ENCODE measurements around the genes DNAJB11 and KNG1.

- PRO-cap, 4 experiments = no peak in any of the 4 experiments
- RAMPAGE, long total RNA, 2 experiments = no peak in any of the 2 experiments
- RRBS = no CpG with 5 or more reads among the region's 14 CpGs
Measured at GRCh38 chr3:185379017-185379538, 16.1 kb downstream of the MAP3K13 start.

DNA sequence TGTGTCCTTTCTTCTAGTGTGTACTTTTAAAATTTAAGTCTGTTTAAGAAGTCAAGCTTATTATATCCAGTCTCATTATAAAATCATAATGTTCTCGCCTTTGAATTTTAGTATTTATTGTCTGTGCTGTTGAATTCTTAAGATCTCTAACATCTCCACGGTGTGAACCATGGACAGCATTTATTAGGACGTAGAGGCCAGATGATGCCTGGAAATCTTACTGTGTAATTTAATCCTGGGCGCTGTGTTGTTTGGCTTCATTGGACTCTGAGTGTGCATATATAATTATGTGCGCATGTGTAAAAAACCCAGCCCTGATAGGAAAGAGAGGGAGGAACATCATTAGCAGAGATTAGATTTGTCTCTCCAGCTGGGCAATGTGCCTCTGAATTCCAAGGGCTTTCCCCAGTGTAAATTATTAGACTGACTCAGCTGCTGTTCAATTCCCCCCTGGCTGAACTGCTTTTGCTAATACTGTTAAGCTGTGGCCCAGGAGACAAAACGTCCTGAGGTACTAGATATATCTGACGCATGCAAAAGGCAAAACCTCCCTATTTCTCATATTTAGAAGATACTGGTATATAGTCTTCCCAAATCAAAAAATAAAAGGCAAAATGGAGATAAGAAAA, 39.6 kb downstream of the MAP3K13 start:
- PRO-cap, 4 experiments = no peak in any of the 4 experiments
- RAMPAGE, long total RNA, 2 experiments = no peak in any of the 2 experiments
- RRBS = no CpG with 5 or more reads among the region's 7 CpGs

- PRO-cap, 4 experiments = no peak in any of the 4 experiments
- RAMPAGE, long total RNA, 2 experiments = no peak in any of the 2 experiments
- RRBS = no CpG with 5 or more reads among the region's 11 CpGs
Measured at GRCh38 chr3:185716615-185717555, 108.0 kb downstream of the IGF2BP2 start.

DNA sequence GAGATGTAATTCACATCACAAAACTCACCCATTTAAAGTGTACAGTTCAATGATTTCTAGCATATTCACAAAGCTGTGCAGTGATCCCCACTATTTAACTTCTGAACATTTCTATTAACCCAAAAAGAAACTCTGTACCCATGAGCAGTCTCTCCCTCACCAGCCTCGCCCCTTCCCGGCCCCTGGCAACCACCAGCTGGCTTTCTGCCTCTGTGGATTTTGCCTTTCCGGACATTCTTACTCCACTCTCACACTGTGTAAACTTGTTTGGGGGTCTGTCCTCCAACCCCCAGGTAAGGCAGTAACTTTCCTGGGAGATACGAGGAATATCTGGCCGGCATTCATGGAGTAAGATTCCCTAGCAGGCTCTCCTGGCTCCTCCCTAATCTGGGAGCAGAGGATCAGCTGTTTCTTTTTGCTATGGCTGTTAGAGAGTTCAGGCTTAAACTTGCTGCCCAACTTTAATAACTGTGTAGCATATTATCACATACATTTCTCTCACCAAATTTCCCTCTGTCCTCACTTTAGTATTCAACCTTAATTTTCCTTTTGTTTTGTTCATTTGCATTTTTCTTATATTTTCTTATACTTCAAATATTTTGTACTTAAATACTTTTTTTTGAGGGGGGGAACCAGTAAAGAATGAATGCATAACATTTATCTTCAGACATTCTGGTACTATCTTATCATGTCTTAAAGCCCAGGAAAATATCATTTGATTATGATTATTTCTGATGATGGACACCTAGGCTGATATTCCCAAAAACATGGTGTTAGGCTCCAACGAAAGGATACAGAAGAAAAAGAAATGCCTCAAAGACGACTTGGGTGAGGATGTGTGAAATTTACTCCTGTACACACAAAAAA, 64.2 kb downstream of the IGF2BP2 start:
- PRO-cap, 4 experiments = peak in 1 of 4 experiments; most common minus-strand start position 389 of the sequence (in 1)
- RAMPAGE, long total RNA, 2 experiments = no peak in any of the 2 experiments
- RRBS = 1% methylated on average over 3 of the region's 7 CpGs

GRCh38 chr3:185820788-185821628, 3.8 kb downstream of the IGF2BP2 start:
- PRO-cap, 4 experiments = no peak in any of the 4 experiments
- RAMPAGE, long total RNA, 2 experiments = no peak in any of the 2 experiments
- RRBS = no CpG with 5 or more reads among the region's 5 CpGs

DNA sequence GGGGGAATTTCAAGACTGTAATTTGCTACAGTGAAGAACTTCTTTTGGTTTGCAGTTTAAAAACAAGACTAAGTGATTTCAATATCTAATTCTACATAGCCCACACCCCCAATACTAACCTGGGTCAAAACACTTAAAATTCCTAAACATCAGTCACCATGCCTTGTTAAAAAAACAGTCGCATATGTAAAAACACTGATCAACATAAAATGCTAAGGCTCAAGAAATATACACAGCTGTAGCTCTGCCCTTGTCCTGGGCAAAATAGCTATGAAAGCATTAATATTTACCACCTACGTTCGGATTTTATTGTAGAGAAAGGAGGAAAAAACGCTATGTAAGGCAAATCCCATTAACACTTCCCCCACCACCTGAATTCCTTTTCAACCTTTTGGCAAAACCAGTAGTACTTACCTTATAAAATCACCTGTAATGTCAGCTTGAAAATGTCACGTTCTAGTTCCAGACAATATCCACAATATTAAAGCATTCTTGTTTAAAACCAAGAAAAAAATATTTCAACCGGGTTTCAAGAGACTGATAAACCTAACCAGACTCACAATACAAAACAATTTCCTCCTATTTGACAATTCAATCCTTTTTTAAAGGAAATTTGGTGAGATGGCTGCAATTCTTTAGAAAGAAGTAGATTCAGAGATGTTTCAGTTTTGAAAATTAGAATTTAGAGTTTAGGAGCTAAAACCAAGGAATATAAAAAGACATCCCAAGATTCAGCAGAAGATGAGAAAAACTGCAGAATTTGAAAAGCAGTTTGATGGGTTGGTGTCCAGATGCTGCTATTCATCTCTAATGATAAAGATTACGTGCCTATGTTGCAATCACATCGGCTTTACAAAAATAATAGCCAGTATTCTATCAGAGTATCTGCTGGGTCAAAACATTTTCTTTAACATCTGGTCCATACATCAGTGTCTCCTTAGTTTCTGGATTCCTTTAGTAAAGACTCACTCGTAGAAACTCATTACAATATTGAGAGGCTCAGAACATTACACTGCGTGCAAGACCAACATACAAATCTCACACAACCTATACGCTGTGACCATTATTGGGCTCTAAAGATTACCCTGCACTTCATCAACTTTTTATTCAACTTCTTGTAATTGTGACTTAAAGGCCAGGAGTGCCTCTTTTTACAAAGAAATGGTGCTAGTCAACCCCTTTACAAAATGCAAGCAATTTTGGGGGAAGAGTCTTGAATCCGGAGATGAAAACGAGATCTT, 3.4 kb downstream of the TRA2B start:
- PRO-cap, 4 experiments = peak in 2 of 4 experiments; most common plus-strand start position 982 of the sequence (in 2)
- RAMPAGE, long total RNA, 2 experiments = no peak in any of the 2 experiments
- RRBS = no CpG with 5 or more reads among the region's 13 CpGs

GRCh38 chr3:186078872-186079134, 30.1 kb downstream of the ETV5 start:
- PRO-cap, 4 experiments = no peak in any of the 4 experiments
- RAMPAGE, long total RNA, 2 experiments = no peak in any of the 2 experiments
- RRBS = no CpG with 5 or more reads among the region's 2 CpGs

GRCh38 chr3:186210031-186210830, 101.3 kb upstream of the ETV5 start:
- PRO-cap, 4 experiments = no peak in any of the 4 experiments
- RAMPAGE, long total RNA, 2 experiments = no peak in any of the 2 experiments
- RRBS = no CpG with 5 or more reads among the region's 19 CpGs

DNA sequence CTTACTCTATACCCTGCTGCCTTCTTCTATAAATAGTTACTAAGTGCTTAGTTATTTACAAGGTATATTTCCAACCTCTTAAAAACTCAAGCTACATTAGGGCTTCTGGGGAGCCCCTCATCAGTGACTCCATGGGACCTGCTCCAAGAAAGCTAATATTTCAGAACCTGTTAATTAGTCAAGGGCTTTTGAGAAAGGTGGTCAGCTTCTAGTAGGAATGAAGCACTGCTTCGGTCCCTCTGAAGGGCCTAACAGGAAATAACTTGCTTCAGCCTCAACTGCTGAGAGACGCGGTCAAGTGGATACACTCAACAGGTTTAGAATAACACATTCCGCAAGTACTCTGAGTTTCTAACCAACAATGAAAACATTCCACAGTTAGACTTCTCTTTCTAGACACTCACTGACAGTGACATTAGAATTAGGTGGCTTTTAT, 125.5 kb downstream of the DGKG start:
- PRO-cap, 4 experiments = no peak in any of the 4 experiments
- RAMPAGE, long total RNA, 2 experiments = no peak in any of the 2 experiments
- RRBS = no CpG with 5 or more reads among the region's 4 CpGs

- PRO-cap, 4 experiments = peak in 3 of 4 experiments; most common plus-strand start chr3:186360983 (in 3); most common minus-strand start chr3:186360848 (in 1)
- RAMPAGE, long total RNA, 2 experiments = no peak in any of the 2 experiments
- RRBS = no CpG with 5 or more reads among the region's 28 CpGs
Measured at GRCh38 chr3:186360714-186361228, 1.3 kb downstream of the DGKG start.

DNA sequence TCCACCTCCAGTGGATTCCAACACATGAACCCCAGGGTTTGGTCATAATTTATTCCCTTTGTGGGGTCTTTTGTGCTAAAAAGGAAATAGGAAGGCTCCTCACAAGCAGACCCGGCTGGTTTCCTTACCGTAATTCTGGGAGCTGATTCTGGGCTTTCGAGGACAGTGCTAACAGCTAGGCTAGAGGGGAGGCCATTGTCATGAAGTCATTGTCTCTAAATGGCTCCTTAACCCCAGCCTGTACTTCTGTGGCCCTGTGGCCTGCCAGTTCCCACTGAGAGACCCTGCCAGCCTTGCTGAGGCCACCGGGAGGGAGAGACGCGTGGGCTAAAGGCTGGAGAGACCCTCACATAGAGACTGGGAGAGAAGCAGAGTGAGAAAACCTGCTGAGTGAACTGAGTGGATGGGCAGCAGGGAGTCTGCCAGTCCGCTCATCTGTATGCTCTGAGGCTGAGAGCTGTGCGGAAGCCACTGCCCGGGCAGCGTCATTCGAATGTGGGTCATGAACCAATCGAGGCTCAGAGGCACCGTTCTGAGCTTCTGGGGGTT, 21.1 kb upstream of the DGKG start:
- PRO-cap, 4 experiments = no peak in any of the 4 experiments
- RAMPAGE, long total RNA, 2 experiments = no peak in any of the 2 experiments
- RRBS = no CpG with 5 or more reads among the region's 13 CpGs

- PRO-cap, 4 experiments = no peak in any of the 4 experiments
- RAMPAGE, long total RNA, 2 experiments = no peak in any of the 2 experiments
- RRBS = no CpG with 5 or more reads among the region's 7 CpGs
Measured at GRCh38 chr3:186567699-186568168, 595 bp upstream of the TBCCD1 start.

- PRO-cap, 4 experiments = peak in 4 of 4 experiments; most common plus-strand start chr3:186570720 (in 2); most common minus-strand start chr3:186570285 (in 2)
- RAMPAGE, long total RNA, 2 experiments = start-site peak on the plus strand in 1 of 2 experiments, at chr3:186570716-186570726 at its widest, 144 reads per replicate
- RRBS = 2% methylated on average over 22 of the region's 69 CpGs
Measured at GRCh38 chr3:186570124-186571253, at the start of gene DNAJB11. Gene DNAJB11, plus strand, starts transcription at chr3:186570720.

DNA sequence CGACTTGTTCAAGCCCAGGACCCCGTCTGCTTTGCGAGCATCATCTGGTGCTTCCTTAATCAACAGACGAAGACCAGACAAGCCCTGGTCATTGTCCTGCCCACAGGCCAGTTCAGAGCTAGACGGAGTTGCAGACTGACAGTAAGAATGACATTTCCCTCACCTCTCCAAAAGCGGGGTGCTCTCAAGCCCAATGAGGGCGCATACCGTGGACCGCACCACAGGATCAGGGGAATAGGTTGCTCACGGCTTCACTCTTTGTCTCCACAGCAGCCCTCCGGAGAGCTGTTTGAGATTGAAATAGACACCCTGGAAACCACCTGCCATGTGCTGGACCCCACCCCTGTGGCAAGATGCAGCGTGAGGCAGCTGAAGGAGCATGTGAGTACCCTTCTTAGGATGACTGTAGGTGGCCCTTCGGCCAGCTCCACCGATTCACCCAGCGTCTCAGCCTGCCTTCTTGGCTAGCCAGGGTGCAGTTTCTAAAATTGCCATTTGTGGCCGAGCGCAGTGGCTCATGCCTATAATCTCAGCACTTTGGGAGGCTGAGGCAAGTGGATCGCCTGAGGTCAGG, 2.6 kb downstream of the AHSG start:
- PRO-cap, 4 experiments = no peak in any of the 4 experiments
- RAMPAGE, long total RNA, 2 experiments = no peak in any of the 2 experiments
- RRBS = no CpG with 5 or more reads among the region's 18 CpGs

DNA sequence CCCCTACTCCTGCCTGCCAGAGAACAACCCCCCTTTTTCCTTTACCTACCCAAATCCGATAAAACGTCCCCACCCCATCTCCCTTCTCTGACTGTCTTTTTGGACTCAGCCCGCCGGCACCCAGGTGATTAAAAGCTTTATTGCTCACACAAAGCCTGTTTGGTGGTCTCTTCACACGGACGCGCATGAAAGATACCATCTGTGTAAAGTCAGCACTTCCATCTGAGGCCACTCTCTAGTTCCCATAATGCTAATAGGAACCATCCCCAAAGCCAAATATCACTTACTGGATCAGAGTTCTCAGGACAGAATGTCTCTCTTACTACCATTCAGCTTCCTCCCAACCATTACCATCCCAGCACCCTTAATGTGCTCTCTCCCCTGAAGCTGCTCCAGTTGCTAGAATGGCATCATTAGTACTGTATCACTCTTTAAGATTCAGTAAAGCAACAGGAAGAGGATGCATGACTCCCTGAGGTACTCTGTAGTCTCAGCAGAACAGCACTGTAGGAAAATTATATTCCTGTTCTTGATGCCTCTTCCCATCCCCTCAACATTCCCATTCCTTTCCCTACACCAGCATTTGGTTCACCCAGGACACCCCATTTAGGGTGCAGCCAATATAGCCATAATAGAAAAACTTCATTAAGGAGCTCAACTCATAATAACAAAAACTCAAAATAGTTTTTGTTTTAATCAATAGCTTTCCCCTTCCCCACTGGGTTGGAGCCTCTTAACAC, 2.1 kb upstream of the HRG start:
- PRO-cap, 4 experiments = no peak in any of the 4 experiments
- RAMPAGE, long total RNA, 2 experiments = no peak in any of the 2 experiments
- RRBS = no CpG with 5 or more reads among the region's 7 CpGs

GRCh38 chr3:186716837-186717618, at the start of gene KNG1:
Gene KNG1, plus strand, starts transcription at chr3:186717359.
- PRO-cap, 4 experiments = no peak in any of the 4 experiments
- RAMPAGE, long total RNA, 2 experiments = no peak in any of the 2 experiments
- RRBS = no CpG with 5 or more reads among the region's 5 CpGs

DNA sequence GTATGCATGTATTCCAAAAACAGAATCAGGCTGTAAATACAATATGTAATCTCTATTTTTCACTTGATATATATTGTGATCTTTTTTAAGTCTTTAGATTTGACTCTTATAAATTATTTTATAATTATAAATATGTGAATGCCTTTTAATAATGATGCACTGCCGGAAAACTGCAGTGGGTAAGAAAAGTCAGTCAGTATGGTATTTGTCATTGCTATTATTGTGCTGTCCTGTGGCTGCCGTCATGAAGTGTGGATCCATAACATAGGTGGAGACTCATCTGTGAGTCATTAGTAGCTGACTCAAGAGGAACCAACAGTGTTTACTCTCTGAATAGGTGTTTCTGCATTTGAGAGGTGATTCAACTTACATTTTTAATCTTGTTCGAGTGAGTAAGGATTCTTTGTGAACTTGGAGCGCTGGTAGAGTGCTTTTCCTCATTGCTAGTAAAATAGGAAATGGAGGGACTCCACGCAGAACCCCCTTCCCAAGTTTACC, 30.5 kb upstream of the EIF4A2 start:
- PRO-cap, 4 experiments = peak in 1 of 4 experiments; most common plus-strand start position 399 of the sequence (in 1)
- RAMPAGE, long total RNA, 2 experiments = no peak in any of the 2 experiments
- RRBS = no CpG with 5 or more reads among the region's 5 CpGs

DNA sequence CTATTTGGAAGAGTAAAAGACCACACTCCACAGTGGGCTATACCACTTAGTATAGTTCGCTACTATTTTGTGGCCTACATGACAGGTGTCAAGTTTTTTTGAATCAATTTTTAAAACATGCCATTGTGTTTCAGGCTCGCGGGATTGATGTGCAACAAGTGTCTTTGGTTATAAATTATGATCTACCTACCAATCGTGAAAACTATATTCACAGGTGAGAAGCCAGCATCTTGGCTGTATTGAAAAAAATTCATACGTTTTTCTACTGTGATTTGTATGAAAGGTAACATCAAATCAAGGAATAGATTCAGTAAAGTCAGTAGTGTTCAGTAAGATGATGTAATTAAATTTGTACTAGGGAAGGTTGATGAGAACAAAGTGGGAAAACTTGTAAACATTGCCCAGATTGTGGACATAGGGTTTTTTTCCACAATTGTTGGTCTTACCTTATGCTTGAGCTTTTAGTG, 4.3 kb downstream of the EIF4A2 start:
- PRO-cap, 4 experiments = no peak in any of the 4 experiments
- RAMPAGE, long total RNA, 2 experiments = no peak in any of the 2 experiments
- RRBS = no CpG with 5 or more reads among the region's 5 CpGs

- PRO-cap, 4 experiments = peak in 3 of 4 experiments; most common plus-strand start chr3:186977581 (in 1); most common minus-strand start chr3:186977428 (in 2)
- RAMPAGE, long total RNA, 2 experiments = no peak in any of the 2 experiments
- RRBS = no CpG with 5 or more reads among the region's 16 CpGs
Measured at GRCh38 chr3:186976883-186977911, 46.9 kb downstream of the ST6GAL1 start.

DNA sequence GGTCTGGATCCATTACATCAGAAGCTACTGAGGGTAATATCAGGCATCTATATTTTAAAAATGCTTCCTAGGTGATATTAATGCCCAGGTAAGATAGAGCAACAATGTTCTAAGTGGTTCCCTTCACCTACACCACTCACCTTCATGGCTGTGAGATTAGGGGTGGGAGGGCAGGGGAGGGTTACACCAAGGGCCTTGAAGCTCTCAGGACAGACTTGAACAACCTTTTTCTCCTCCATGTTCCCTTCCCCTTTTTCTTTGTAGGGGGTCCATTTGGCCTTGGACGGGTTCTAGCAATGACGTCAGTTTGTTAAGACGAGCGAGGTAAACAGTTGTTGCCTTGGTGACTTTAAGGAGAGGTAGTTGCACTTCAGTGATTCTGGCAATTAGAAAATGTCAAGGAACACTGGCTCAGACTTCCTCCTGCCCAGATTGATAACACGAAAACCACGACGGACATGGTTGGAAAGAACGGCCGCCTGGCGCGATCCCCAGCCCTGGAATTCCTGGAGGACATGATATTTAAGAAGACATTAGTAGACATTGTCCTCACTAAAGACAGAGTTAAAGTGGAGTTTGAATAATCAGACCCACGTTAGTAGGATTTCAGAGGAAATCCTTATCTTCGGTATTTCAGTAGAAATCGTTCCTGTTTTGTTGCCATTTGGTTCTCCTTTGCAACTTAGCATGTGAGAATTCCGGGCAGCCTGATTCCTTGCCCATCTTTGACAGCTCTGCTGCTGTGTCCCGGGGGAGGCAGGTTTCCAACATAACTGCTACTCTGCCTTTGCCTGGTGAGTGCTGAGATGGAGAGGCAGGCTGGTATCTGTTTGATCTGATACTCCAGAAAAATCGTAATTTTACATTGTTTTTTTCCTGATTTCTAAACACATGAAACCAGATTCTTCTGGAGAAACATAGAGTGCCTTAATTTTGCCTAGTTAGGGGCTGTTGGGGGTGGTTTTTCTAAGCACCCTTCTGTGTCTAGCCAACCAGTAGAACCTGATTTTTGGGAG, 87.3 kb downstream of the ST6GAL1 start:
- PRO-cap, 4 experiments = no peak in any of the 4 experiments
- RAMPAGE, long total RNA, 2 experiments = no peak in any of the 2 experiments
- RRBS = 80% methylated on average over 1 of the region's 17 CpGs

All from uterus (tissue), 7 donors.